ReNcell CX (cell line): ENCODE data around the genes TGDS and UGGT2.

DNA sequence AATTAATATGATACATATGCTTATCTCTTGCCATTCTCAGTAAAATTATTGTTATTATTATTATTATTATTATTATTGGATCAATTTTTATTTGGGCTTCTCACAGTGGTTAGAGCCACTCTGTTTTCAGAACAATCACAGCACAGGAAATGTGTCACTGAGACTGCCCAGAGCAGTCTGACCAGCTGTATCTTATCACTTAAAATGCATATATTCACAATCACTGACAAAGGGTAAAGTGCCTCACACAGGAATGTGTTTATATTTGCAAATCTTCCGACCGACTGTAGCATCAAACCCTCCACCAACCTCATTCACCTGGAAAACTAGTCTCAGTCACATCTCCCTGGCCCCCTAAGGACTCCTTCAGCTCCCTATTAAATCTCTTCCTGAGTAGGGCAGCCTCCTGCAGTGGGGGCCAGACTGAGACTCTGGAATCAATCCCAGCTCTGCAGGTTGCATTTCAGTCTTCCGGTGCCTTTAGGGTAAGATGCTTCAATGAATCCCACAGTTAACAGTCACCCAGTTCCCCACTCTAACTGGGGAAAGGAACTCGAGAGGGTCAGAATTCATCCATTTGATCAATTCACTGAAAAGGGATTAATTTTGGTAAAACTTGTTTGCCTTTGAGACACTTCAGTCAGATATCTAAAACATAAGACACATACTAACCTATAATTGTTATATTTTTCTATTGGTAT lies 738.2 kb upstream of the SLITRK5 start:
- PRO-cap: no peak

DNA sequence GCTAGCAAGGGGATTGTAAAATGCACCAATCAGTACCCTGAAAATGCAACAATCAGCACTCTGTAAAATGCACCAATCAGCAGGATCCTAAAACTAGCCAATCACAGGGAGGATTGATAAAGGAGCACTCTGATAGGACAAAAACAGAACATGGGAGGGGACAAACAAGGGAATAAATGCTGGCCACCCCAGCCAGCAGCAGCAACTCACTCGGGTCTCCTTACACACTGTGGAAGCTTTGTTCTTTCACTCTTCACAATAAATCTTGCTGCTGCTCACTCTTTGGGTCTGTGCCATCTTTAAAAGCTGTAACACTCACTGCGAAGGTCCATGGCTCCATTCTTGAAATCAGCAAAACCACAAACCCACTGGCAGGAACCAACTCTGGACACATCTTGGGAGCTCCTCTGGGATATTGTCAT lies 337.4 kb upstream of the SLITRK5 start:
- PRO-cap: no peak

DNA sequence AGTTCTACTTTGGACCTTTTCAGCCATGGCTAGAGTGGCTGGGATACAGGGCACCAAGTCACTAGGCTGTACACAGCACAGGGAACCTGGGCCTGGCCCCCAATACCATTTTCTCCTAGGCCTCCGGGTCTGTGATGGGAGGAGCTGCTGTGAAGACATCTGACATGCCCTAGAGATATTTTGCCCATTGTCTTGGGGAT lies 1747.9 kb upstream of the GPC5 start:
- PRO-cap: no peak

DNA sequence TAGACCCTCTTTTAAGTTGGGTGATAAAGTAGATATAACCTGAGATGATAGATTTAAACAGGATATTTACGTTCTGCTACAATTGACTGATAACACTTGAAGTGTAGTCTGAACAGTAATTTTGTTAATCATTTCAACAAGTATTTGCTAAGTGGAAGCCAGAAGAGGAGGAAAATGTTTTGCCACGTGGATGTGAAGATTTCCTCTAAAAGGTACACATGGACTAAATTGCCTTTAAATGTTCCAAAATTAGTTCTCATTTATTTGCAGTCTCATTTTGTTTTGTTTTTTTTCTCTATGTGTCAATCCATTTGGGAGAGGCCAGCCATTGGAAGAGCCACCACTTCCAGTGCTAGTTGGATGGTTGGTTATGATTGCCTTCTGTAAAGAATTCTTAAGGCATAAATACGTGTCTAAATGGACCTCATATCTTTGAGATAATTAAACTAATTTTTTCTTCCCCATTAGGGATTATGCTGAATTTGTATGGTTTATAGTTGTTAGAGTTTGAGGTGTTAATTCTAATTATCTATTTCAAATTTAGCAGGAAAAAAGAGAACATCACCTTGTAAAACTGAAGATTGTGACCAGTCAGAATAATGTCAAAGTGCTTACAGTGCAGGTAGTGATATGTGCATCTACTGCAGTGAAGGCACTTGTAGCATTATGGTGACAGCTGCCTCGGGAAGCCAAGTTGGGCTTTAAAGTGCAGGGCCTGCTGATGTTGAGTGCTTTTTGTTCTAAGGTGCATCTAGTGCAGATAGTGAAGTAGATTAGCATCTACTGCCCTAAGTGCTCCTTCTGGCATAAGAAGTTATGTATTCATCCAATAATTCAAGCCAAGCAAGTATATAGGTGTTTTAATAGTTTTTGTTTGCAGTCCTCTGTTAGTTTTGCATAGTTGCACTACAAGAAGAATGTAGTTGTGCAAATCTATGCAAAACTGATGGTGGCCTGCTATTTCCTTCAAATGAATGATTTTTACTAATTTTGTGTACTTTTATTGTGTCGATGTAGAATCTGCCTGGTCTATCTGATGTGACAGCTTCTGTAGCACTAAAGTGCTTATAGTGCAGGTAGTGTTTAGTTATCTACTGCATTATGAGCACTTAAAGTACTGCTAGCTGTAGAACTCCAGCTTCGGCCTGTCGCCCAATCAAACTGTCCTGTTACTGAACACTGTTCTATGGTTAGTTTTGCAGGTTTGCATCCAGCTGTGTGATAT lies 48.0 kb upstream of the GPC5 start:
- PRO-cap: no peak

DNA sequence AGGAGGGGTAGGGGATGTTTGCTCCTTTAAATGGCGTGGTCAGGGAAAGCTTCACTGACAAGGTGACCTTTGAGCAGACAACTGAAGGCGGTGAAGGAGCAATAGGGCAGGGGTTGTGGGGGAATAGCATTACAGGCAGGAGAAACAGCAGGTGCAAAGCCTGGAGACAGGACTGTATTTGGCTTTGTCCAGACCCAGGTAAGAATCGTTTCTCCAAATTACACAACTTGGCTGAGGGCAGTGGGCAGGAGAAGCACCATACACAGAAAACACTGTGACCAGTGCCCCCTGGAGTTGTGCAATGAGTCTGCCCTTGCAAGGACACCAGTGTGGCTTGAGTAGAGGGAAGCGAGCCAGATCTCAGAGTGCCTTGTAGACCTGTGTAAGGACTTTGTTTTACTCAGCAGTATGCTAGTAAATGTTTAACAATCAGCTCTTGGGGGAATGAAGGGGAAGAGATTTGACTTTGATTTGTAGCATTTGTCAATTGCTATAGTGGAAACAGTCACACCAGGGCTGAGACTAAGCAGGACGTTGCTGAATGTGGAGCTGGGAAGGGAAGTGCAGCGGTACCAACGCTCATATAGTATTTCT lies 360.0 kb downstream of the DCT start:
- PRO-cap: no peak

- PRO-cap: no peak
Observed at GRCh38 chr13:94323760-94324114, 155.7 kb downstream of the DCT start.

DNA sequence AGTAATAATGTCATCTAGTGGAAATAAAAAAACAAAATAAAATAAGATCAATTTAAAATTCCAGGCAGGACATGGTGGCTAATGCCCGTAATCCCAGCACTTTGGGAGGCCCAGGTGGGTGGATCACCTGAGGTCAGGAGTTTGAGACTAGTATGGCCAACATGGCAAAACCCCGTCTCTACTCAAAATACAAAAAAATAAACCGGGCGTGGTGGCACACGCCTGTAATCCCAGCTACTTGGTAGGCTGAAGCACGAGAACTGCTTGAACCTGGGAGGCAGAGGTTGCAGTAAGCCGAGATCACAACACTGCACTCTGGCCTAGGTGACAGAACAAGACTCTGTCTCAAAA lies 10.5 kb downstream of the TGDS start:
- PRO-cap: no peak

DNA sequence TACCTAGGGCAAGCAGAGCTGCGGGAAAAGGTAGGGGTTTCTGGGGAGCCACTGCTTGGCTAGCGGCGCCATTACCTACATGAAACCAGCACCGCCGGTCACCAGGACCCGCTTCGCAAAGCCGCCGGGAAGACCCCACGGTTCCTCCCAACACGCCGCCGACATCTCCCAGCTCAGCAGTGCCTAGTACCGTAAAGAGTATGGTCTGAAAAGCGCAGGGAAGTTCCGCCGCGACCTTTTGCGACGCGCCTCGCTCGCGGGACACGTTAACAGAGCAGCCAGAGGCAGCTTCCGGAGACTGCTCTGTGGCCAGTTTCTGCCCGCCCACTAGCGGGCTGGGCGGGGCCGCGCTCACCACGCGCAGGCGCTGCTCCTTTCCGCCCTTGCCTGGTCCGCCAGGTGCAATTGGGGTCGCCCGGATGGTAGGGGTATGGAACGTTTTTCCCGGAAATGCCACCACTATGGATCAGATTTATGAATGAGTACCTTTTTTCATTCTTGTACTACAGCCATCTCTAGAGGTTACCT lies at the start of gene TGDS:
Gene TGDS (minus strand): TSS at position 181 of the 528 bp plus-strand sequence.
- PRO-cap: bidirectional peak, plus-strand start at position 342 of the sequence, minus-strand start at position 175 of the sequence

DNA sequence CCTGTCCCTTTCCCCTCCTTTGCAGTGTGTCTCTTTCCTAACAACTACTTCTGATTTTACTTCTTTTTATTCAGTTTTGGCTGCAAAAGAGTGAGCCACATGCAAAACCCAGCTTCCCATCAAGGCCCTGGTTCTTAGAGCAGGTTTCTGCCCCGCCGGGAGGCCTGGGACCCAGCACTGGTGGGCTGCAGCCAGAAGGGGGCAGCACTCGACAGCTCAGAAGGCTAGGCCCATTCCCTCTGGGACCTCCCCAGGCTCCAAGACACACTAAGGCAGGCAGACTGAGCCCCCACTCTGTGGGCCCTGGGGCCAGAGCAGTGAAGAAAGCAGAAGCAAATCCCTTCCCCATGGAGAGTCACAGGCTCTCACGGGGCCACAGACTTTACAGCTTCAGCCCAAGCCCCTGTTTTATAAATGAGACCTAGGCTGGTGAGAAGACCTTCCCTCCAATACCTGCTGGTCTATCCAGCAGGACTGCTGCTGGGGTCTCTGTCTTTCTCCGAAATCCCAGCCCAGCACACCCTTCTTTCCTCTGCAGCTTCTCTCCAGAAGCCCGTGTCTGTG lies 109.4 kb downstream of the ABCC4 start:
- PRO-cap: no peak

DNA sequence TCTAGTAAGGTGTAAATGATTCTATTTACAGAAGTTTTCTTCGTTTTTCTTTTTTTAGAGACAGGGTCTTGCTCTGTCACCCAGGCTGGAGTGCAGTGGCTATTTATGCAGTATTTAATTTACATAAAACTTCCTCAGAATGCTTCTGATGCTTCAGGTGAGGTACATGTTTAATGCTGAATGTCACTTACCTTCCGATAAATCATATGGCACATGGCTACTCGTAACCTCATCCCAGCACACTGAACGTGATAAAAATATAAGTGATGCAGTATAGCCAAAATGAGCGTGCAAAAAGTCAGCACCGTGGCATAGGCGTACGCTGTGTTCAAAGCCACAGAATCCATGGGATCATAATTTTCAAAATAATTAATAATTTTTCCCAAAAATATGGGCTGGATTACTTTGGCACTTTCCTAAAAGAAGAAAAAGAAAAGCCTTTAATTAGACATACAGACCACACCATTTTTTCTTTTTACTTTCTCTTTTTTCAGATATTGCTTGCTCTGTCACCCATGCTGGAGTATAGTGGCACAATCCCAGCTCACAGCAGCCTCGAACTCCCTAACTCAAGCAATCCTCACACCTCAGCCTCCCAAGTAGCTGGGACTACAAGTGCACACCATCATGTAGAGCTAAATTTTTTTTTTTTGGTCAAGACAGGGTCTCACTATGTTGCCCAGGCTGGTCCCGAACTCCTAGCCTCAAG lies 66.7 kb downstream of the ABCC4 start:
- PRO-cap: no peak

GRCh38 chr13:95492367-95492645 lies 60.2 kb upstream of the CLDN10 start:
- PRO-cap: no peak

DNA sequence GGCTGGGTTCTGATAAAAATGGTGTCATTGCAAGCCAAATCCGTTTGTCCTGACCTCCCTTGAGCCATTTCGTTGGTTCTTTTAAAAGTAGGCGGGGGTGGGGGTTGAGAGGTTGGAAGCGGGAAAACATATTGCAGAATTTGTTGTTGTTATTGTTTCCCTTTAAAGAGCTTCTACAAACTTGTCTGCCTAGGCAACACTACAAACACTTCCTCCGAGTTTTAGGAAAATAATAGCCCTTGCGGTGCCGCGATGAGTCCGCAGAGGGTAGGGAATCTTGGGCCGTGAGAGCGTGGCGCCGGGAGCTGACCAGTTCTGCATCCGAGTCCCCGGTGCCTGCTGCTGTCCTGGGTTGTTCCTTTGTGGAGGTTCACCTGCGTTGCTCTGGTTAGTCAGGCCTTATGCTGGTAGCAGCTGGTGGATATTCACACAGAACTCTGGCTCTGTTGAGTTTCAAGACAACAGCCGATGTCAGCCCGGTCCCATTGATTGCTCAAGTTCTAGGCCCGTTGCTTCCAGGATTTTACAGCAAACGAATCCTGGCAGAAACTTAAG lies 941 bp downstream of the CLDN10 start:
- PRO-cap: no peak

DNA sequence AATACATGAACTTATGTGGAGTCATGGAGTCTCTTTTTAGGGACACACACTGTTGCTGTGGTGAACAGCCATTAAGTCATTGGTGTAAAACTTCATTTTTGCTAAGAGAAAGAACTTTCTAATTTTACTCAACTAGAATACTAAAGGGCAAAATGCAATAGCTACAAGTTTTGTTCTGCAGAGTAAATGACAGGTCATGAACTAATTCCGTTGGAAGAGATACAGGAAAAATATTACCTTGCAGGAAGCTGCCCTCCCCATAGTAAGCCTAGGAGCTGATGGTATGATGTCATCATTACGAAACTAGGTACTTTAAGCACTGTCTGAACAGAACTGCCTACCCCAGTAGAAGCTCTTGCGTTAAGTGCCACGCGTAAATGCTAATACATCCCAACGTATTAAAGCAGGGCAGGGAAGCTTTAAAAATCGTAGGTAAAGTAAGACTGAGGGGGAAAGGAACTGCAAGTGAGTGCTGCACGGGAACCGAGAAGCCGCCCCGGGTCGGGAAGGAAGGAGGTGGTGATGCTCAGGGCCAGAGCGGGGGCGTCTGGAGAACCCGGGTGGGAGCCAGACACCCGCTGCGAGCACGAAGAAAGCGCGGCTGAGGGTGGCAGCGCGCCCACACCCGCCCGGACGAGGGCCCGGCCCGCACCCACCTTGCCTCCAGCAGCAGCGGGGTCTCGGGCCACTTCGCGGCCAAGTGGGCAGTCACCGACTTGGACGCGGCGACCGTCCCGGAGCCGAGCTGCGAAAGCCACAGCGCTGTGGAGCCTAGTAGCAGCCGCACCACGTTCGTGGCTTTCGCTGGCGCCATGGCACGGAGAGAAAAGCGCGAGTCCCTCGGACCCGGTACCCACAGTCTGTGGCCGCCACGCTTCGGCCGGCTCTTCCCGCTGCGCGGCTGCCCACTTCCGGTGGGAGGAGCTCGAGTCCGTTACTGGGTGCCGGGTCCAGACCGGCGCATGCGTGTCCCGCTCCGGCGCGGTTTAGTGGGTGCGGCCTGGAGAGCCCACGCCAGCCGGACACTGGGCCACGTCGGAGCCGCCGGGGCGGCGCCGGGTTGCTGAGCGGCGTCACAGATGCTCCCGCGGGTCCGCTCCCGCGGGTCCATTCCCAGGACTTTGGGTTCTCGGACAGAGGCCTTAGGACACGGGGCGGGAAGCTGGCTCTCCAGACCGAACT lies at the start of gene UGGT2:
Gene UGGT2 (minus strand): TSS at position 903 of the 1,182 bp plus-strand sequence.
- PRO-cap: bidirectional peak, plus-strand start at position 1,116 of the sequence, minus-strand start at position 891 of the sequence

GRCh38 chr13:96091007-96091861 lies 1.3 kb downstream of the HS6ST3 start:
- PRO-cap: no peak

DNA sequence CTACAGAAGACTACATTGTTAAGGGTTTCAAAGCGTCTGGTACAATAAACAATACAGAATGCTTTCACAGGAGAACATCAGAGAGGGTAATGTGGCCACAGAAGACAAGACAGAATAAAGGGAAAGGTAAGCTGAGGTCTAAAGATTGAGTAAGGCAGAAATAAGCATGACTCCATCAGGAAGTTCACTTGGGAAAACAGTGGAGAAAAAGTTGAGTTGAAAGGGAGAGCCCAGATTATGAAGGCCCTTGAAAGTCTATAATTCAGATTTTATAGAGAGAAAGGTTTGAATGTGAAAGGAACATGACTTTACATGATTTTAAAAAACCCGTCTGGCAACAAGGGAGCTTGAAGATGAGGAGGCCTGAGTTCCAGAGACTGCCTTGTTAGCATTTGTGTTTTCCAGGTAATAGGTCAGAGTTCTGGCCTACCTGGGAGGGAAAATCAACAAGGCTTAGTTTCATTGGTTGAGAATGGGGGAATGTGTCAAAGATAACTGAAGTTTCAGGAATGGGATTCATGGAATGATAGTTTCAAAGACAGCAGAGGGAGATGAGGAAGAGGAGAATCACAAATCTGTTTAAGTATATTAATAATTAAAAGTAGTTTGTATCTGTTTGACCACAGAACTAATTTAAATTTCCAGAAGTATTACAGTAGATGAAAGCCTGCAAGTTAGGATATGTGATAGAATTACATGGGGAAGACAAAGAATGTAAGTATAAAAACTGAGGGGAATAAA lies 1.7 kb upstream of the MBNL2 start:
- PRO-cap: no peak

DNA sequence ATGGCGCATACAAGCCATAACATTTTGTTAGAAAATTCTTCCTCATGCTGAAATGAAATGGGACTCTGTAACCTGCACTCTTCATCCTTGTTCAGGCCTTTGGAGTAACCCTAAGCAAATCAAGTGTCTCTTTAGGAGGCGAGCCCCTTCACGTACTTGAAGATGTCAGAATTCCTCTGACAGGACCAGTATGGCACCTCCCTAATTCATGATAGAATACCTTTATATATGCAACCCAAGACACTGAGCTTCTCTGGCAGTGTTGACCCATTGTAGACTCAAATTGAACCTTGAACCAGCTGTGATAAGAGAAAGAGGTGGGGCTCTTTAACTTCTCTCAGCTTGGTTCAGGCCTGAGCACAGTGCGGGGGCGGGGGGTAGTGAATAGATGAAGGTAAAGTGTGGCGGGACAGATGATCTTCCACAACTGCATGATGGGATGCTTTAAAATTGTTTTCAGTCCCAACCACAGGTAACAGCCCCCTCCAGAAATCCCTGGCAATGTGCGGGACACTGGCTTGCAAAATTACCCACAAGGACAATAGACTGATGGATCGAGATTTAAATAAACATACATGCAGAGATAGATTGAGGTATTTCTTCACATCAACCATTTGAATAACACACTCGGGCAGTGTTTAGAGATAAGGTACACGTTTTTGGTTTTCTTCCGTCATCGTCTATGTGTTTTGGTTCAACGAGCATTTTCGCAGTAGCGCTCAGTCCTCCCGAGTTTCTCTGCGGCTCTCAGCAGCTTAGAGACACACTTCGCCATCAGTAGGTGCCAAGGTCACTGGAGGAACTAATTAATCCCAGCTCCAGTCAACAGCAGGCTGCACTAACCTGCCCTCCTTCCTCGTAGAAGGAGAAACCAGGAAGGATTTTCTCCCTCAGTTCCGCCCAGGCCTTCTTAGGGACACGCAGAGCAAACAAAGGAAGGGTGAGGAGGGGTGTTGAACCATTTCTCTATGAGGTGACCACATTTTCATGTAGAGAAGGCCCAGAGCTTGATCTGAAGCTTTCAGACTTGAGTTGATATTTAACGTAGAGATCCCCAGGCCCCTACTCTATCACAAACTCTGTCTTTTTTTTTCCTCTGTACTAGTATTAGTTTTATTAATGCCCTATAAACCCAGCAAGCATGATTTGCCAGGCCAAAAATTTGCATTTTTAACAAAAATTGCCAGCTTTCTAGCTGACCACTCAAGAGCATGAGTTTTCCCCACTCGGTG lies 12.4 kb downstream of the MBNL2 start:
- PRO-cap: no peak

DNA sequence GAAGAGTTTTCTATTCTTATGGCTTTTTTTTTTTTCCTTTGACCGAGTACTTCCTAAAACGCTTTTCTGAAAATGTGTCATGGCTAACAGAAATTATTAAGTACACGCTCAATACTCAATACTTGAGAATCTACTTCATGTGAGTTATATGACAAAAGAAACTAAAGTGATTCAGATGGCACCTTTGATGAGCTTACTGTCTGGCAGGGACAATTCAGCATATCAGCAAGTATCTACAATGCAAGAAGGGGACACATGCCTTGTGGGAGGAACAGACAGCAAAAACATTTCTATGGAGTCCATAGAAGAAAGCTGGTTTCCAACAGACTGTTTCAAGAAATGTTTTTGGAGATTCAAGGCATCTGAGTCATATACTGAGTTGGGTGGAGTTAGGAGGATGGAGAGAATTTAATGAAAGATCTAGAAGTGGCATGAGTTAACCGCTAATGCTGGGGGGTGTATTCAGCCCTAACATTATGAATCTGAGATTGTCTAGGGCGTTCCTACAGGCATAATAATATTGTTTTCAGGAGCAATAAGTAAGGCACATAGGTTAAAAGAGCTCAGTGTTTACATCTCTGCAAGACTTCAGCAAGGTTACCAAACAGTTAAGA lies 54.8 kb downstream of the MBNL2 start:
- PRO-cap: no peak

- PRO-cap: no peak
Observed at GRCh38 chr13:97278545-97279573, 56.7 kb downstream of the MBNL2 start.

- PRO-cap: no peak
Observed at GRCh38 chr13:97464614-97465529, 30.9 kb downstream of the RAP2A start.

GRCh38 chr13:97538401-97538659 lies 104.4 kb downstream of the RAP2A start:
- PRO-cap: no peak